Tongue (tissue), 2 donors: Measurements from ENCODE around the genes CACNG6, VSTM1, OSCAR, TSEN34, LILRB3, LILRB2, FCAR and DNAAF3.

GRCh38 chr19:53990973-53992108, at the start of gene CACNG6:
TSS of gene CACNG6 (plus strand) at chr19:53991637.
- RAMPAGE, long total RNA, result no peak

GRCh38 chr19:54063683-54064067, at the start of gene VSTM1:
TSS of gene VSTM1 (minus strand) at chr19:54063897.
- RAMPAGE, long total RNA, result no peak

DNA sequence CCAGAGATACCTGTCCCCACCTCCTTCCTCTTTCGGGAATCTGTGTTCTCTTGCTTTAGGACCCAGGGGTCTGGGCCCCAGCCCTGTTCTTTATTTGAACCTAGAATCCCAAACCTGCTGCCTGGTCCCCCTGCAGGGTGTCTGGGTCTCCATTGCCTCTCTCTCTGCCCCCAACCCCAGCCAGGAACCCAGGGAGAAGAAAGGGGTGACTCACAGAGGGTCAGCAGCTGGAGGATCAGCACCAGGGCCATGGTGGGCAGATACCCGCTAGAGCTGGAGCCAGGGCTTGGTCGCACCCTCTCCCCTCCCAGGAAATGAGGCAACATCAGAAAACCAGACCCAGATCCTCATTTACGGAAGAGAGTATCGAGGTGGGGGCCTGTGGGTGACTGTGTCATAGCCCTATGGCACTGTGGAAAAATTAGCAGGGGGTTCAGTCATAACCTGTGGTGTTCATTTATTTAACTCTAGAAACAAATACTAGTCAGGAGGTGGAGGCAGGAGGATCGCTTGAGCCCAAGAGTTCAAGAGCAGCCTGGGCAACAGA, at the start of gene OSCAR:
TSS of gene OSCAR (minus strand) at position 262 of the 547 bp plus-strand sequence.
- RAMPAGE, long total RNA, result no peak

GRCh38 chr19:54106453-54107154, 3.9 kb downstream of the NDUFA3 start:
- RAMPAGE, long total RNA, result no peak

GRCh38 chr19:54160441-54160853, 926 bp upstream of the LENG1 start:
- RAMPAGE, long total RNA, result no peak

DNA sequence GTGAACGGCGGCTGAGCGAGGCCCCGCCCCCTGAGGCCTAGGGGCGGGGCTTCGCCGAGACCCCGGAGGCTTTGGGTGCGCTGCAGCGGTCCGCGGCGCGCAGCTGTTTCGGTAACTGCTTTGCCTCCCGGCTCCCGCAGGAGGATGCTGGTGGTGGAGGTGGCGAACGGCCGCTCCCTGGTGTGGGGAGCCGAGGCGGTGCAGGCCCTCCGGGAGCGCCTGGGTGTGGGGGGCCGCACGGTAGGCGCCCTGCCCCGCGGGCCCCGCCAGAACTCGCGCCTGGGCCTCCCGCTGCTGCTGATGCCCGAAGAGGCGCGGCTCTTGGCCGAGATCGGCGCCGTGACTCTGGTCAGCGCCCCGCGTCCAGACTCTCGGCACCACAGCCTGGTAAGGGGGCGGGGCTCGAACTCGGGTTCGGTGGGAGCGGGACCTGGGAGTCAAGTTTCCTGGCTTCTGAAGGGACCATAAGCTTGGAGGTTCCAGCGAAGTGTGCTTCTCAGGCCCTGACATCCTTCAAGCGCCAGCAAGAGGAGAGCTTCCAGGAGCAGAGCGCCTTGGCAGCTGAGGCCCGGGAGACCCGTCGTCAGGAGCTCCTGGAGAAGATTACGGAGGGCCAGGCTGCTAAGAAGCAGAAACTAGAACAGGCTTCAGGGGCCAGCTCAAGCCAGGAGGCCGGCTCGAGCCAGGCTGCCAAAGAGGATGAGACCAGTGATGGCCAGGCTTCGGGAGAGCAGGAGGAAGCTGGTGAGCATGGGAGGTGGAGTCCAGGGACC, at the start of gene TSEN34:
TSS of gene TSEN34 (plus strand) at position 88 of the 773 bp plus-strand sequence.
- RAMPAGE, long total RNA, result no peak

DNA sequence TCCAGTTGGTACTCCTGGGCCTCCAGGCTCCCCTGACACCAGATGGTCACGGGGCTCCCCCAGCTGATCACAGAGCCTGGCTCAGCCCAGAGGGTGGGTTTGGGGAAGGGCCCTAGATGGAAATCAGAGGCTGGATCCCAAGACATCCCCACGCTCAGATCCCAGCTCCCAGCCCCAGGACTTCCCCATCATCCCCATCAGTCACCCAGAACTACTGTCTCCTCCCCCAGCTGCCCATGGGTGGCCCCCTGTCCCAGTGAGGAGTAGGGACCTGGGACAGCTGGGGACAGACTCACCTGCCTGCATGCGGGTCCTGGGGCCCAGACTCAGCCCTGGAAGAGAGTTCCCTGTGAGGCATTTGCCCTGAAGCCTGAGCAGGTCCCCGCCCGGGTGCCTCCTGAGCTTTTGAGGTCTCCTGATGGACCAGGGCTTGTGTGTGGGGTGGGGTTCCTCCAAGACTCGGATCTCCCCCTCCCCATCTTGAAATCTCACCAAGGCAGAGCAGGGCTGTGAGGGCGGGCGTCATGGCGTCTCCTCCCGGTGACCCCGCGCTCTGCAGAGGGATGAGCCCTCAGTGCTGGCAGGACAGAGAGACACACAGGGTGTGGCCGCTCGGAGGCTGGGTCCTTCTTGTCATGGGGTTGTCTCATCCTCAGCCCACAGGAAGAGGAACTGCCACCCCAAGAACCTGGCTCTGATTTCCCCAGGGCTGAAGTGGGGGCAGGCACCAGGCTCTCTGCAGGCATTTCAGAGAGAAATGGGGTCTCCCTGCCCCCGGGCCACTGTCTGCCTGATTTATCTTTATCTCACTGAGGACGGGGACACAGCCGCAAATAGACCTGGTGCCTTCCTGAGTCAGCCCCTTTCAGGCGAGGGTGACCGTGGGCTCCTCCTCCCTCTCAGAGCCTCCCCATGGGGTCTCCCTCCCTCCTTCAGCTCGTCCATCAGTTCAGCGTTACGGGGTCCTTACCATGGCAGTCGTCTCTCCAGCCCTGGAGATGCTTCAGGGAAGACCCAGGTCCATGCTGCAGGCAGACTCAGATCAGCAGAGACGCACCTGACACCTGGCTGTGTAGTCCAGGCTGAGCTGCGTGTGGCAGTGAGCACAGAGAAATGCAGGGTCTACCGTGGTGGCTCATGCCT, at the start of gene LILRB3:
TSS of gene LILRB3 (minus strand) at position 557 of the 1,143 bp plus-strand sequence.
- RAMPAGE, long total RNA, result start-site peak on the minus strand centred at position 590 of the sequence, 66 bp wide, 17 and 23 reads in 2 replicates

DNA sequence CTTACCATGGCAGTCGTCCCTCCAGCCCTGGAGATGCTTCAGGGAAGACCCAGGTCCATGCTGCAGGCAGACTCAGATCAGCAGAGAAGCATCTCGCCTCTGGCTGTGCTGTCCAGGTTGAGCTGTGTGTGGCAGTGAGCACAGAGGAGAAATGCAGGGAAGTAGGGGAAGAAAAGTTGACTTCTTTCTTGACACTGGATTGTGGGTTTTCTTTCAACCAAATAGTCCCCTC, at the start of gene LILRB2:
TSS of gene LILRB2 (minus strand) at position 155 of the 232 bp plus-strand sequence.
- RAMPAGE, long total RNA, result no peak

- RAMPAGE, long total RNA, result no peak
Observed at GRCh38 chr19:54454212-54455200, 5.5 kb downstream of the LENG8 start.

DNA sequence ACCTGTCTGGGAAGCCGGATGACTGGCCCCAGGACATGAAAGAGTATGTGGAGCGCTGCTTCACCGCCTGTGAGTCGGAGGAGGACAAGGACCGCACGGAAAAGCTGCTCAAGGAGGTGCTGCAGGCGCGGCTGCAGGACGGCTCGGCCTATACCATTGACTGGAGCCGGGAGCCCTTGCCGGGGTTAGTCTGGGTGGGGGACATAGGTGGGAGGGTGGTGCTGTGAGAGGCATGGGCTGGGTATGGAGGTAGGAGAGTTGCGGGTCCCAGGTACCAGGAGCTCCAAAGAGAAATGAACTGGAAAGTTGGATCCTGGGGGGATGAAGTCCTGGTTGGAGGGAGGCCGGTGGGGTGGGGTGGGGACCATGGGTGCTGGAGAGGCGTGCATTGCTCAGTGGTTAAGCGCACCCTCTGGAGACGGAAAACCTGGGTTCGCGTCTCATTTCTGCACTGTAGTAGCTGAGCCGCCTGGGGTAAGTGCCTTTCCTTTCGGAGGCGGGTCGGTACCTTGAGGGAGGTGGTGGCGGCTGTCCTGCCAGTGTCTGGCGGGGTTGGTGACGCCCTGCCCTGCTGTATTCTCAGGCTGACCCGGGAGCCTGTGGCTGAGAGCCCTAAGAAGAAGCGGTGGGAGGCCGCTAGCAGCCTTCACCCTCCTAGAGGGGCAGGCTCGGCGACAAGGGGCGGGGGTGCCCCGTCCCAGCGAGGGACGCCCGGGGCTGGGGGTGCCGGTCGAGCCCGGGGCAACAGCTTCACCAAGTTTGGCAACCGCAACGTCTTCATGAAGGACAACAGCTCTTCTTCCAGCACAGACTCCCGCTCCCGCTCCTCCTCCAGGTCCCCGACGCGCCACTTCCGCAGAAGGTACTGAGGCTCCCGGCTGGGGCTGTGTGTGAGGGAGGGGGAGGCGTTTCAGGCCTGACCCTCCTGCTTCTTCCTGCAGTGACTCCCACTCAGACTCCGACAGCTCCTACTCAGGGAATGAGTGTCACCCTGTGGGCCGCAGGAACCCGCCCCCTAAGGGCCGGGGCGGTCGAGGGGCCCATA, 6.7 kb downstream of the LENG8 start:
- RAMPAGE, long total RNA, result no peak

DNA sequence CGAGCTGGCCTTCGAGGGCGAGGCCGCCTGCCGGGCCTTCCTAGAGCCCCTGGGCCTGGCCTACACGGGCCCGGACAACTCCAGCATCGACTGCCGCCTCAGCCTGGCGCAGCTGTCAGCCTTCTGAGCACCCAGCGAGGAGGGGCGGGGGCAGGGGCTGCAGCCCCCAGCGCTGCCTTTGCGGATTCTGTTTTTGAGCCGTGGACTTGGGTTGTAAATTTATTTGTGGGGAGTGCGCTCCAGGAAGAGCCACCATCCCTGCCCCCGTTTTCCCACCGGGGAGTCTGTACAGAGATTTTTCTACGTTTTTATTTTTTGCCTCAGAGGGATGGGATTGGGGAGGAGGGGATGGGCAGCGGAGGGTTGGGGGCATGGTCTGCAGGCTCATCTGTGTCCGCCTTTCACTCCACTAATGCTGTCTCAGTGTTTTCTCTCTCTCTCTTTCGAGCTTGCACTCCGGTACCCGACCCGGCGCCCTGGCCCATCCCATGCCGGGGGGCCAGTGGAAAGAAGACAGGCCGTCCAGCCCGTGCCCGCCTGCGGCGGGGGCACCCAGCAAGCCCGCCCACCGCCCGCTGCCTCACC, 2.7 kb downstream of the LENG9 start:
- RAMPAGE, long total RNA, result no peak

DNA sequence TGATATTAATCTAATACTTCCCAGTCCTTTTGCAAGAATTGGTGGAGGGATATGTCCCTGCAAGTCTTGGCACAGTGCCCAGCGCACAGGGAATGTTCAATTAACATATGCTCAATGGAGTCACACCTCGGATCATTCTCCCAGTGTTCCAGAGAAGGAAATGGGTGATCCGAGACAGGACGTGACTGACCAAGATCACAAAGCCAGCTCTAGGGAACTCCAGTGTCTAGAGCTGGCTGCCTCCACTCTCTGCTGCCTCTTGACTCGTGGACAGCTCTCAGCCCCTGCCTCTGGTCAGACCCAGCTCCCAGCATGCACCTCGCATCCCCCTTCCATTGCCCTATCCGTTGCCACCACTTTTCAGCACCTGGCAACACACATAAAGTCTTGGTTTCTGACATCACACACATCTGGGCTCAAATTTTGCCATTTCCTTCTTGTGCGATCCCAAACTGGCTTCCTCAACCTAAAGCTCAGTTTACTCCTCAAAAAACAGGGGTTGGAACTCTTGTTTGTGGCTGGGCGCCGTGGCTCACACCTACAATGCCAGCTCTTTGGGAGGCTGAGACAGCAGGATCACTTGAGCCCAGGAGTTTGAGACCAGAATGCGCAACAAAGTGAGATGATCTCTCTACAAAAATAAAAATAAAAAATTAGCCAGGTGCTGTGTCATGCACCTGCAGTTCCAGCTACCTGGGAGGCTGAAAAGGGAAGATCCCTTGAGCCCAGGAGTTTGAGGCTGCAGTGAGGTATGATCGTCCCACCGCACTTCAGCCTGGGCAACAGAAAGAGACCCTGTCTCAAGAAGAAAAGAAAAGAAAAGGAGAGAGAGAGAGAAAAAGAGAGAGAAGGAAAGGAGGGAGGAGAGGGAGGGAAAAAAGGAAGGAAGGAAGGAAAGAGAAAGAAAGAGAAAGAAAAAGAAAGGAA, 3.3 kb downstream of the CDC42EP5 start:
- RAMPAGE, long total RNA, result no peak

GRCh38 chr19:54696029-54696669, 28.1 kb upstream of the KIR3DL3 start:
- RAMPAGE, long total RNA, result no peak

DNA sequence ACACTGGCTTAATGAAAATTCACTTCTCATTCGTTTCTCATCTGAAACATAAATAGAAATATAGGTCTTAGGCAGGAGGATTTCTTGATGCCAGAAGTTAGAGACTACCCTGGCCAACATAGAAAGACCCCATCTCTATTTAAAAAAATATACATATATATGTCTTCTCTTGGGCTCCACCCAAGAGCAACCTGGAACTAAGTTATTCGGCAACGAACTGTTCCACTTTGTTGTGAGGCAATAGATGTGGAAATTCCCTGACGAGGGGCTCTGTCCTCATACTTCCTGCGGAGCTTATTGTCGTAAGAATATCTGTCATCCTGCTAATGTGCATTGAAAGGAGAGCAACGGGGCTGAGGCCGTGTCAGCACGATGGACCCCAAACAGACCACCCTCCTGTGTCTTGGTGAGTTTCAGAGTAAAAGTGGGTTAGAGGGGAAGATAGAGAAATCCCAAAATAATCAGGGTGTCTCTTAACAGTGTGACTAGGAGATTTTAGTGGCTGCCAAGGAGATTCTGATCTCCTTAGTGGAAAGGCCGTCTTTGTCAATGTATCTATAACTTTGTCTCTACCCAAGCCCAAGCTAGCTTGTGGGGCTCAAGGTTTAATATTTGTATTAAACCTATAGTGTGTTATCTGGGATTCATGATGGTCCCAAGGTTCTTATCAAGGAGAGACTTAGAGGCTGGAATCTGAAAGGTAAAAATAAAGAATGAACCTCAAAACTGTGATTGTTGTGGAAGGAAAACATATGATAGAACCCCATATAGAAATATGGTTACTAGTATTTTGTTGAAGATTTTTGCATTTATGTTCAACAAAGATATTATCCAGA, at the start of gene FCAR:
TSS of gene FCAR (plus strand) at position 318 of the 836 bp plus-strand sequence.
- RAMPAGE, long total RNA, result start-site peak on the plus strand centred at position 329 of the sequence, 22 bp wide, 19 and 14 reads in 2 replicates

DNA sequence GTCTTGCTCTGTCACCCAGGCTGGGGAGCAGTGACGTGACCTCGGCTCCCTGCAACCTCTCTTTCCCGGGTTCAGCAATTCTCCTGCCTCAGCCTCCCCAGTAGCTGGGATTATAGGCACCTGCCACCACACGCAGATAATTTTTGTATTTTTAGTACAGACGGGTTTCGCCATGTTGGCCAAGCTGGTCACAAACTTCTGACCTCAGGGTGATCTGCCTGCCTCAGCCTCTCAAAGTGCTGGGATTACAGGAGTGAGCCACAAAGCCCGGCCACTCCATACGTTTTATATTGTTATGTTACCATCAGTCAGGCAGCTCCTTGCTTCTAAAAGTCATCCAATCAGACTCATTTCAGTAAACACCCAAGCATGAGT, 14.0 kb upstream of the NCR1 start:
- RAMPAGE, long total RNA, result no peak

DNA sequence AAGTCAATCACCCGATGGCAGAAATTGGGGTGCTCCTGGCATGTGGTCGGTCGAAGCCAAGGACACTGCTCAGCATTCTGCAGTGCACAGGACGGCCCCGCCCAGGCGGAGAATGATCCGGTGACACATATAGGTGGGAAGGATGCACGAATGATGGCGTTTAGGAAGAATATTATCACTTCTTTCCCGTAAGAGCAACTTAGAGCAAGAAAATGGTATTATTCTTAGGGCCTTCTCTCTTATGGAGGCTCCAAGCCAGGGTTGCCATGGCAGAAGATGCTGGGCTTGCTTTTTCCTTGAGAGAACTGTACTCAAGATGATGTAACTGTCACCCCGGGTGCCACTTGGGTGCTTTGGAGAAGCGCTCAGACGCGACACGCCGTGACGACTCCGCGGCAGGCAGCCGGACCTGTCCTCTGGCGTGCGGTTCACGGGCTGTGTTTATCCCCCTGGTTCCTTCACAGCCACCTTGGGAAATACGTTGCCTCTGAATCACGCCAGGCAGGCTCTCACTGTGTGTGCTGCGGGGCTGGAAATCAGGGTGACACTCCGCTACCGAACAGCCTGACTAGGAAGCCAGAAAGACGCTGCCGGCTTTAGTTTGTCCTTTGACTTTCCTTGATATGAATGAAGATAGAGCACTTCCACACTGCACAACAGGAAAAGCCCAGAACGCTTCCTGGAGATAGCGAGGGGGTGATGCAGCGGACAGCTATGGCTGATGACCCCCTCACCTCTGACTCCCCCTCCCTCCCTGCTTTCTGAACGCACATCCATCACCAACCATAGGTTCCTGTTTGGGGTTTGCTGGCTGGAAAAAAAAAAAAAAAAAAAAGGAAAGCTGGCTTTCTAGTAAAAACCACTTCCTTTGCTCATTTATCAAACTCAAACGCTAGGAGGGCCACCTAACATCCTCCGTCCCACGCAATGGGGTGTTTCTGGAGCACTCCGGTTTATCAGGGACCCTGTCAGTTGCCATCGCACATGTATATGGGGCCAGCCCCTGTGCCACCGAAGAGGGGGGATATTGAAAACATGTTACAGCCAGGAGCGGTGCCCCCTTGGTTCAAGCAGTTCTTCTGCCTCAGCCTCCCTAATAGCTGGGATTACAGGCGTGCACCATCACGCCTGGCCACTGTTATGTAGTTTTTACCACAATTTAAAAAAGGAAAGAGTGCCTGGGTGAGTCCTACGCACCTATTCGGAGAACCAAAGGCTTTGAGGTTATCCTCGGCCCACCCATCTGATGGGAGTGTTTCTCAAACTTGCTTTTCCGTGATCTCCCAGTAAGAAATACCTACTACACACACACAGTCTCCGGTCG, 3.7 kb upstream of the GP6 start:
- RAMPAGE, long total RNA, result no peak

DNA sequence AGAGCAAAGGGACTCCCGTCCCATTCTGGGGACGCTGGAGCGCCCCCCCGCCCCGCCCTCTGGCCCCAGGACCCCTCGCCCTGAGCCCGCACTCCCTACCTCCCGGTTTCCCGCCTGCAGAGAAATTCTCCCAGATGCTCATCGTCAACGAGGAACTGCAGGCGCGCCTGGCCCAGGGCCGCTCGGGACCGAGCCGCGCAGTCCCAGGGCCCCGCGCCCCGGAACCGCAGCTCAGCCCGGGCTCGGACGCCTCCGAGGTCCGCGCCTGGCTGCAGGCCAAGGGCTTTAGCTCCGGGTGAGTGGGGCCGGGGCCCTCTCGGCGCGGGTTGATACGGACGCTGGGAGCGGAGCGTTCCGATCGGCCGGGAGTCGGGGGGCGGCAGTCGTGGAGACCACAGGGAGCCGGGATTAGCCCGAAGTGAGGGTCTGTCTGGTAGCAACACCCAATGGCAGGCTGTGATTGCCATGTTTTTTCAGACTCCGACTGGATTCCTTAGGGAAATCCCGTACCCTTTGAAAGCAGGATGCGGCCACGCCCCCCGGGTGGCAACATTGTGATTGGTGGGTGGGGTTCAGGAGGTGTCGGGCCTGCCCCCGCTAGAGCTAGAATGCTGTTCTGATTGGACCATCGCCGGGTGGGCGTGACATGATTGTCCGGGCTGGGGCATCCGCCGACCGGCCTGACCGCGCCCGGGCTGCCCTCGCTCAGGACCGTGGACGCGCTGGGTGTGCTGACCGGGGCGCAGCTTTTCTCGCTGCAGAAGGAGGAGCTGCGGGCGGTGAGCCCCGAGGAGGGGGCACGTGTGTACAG, 11.1 kb downstream of the EPS8L1 start:
- RAMPAGE, long total RNA, result no peak

DNA sequence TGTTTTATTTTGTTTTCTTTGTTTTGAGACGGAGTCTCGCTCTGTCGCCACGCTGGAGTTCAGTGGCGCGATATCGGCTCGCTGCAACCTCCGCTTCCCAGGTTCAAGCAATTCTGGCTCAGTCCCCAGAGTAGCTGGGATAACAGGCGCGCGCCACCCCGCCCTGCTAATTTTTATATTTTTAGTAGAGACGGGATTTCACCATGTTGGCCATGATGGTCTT, 515 bp upstream of the PPP1R12C start:
- RAMPAGE, long total RNA, result no peak

DNA sequence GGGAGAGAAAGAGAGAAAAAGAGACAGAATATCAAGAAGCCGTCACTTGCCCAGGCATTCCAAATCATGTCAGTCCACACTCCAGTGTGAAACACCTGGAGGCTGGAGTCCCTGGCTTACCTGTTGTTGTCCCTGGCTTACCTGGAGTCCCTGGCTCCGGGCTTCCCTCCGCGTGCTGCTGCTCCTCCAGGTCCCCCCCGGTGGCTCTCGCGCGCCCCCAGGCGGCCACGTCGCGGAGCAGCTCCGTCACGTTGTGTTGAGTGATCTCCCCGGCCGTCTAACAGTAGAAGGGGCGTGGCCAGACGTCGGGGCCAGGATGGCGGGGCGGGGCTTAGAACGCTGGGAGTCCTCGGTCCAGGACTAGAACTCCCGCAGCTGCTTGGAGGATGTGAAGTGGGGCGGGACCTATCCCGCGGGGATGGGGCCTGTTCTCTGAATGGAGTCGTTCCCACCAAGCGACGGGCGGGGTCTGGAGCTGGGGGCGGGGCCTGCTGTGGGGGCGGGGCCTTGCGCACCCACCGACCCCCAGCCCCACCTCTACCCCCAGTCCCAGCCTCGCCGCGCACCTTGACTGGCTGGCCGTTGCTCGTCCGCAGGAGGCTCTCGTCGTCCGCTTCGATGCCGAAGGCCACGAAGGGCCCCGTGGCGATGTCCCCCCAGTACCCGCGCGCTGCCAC, 3.1 kb upstream of the TNNI3 start:
- RAMPAGE, long total RNA, result no peak

GRCh38 chr19:55166405-55167409, at the start of gene DNAAF3:
TSS of gene DNAAF3 (minus strand) at chr19:55166613.
- RAMPAGE, long total RNA, result no peak